Choroid plexus epithelial cell (primary cell): ENCODE measurements around the gene ARL5B.

GRCh38 chr10:16787271-16788042 lies 29.8 kb downstream of the RSU1 start:
- RRBS, result no CpG with 5 or more reads among the region's 14 CpGs

DNA sequence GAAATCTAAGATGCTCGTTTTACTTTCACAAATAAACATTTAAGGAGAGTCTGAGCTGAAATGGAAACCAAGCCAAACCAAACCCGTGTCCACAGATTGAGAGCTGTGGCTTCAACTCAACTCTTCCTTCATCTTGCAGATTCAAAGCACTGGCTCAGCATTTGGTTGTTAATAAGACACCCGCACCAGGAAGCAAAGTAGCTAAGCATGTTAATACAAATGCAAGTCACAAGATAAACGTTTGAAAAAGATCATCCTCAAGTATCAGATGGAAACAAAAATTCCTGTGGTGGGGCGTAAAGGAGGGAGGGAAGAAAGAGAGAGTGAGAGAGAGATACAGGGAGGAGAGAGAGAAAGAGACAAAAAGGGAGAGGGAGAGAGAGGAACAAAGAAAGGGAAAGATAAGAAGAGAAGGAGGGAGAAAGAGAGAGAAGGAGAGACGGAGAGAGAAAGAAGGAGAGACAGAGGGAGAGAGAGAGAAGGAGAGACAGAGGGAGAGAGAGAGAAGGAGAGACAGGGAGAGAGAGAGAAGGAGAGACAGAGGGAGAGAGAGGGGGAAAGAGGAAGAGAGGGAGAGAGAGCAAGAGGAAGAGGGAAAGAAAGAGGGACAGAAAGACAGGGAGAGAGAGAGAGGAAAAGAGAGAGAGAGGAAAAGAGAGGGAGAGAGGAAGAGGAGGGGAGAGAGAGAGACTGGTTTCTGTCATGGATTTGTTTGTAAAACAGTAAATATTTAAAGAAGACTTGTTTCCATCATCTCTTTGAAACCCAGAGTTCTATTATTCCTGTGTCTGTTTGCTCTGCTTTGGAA lies 150.3 kb upstream of the RSU1 start:
- RRBS, result no CpG with 5 or more reads among the region's 6 CpGs

GRCh38 chr10:17200391-17200782 lies 1.1 kb downstream of the TRDMT1 start:
- RRBS, result no CpG with 5 or more reads among the region's 4 CpGs

GRCh38 chr10:17212698-17213348 lies 11.4 kb upstream of the TRDMT1 start:
- RRBS, result no CpG with 5 or more reads among the region's 2 CpGs

DNA sequence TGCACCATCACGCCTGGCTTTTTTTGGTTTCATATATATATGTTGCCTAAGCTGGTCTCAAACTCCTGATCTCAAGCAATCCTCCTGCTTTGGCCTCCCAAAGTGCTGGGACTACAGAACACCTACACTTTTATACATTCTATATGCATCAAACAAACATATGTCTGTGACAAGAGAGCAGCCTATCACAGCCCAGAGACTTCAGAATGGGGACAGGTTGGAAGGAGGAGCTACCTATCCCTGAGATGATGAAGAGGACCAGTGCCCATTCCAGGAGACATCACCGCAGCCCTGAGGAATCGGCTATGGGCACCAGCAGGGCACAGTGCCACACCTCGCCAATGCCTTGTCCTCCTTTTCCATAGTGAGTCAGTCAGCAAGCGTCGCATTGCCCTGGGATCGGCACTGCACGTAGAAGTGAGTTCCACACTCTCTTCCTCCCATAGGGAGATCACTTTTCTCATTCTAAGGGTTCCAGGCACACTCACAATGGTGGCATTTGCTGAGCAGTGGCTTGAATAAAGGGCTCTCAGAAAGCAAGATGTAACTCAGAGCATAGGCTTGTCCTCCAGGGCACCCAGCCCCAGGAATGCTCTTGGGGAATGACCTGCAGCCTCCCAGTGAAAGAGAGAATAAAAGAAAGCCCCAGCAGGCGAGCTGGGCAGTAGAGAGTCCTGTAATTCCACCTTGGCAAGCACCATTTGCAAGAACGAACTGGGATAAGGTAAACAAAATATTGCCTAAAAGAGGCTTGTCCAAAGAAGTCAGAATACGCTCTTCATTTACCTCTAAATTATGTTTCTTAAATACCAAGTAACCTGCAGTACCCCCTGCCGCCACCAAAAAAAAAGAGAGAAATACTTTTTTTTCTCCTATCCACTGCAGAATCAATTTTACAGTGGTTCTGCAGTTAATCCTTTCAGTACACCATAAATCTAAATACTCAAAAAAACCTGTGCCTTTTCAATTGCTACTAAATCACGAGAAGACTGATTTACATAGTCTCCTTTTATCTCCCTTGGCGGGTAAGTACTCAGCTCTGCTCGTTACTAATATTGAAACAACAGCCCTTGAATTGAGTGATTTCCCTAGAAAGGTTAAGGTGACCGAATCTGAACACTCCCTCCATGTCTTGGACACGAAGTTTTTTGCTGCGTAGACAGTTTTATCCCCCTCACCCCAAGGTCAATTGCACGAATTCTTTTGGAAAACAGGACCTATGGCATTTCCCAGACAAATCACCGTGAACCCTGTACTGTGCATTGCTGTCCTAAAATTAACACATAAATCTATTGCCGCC lies 969 bp upstream of the VIM start:
- RRBS, result no CpG with 5 or more reads among the region's 21 CpGs

DNA sequence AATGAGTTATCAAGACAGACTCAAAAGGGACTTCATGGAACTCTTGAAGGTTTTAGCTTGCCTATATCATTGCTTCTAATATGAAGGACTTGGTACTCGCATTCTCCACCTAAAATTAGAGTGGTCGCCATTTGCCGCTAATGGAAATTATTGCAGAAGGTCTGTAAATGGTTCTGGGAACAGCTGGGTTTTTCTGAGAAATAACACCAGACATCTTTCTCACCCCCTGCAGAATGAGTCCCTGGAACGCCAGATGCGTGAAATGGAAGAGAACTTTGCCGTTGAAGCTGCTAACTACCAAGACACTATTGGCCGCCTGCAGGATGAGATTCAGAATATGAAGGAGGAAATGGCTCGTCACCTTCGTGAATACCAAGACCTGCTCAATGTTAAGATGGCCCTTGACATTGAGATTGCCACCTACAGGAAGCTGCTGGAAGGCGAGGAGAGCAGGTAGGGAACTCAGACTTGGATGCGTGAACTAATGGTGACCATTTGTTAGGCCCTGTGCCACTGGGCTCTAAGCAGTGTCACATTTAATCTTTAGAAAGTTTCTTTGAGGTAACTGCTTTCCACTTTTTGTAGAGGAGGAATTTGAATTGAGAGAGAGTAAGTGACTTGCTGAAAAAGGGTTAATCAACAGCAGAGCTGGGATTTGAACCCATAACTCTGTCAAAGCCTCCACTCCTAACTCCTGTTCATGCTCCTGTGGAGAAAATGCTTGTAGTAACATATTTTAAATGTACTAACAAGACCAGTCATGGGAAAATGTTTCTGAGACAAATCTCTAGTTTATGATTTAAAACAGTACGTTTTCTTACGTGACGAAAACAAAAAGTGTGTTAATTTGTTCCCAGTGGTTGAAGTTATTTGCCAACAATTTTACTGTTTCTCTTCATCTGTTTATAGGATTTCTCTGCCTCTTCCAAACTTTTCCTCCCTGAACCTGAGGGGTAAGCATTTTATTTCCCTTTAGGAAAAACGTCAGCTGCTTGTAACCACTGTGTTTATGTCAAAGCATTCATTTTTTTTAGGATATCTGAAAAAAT lies 7.2 kb downstream of the VIM start:
- RRBS, result no CpG with 5 or more reads among the region's 15 CpGs

DNA sequence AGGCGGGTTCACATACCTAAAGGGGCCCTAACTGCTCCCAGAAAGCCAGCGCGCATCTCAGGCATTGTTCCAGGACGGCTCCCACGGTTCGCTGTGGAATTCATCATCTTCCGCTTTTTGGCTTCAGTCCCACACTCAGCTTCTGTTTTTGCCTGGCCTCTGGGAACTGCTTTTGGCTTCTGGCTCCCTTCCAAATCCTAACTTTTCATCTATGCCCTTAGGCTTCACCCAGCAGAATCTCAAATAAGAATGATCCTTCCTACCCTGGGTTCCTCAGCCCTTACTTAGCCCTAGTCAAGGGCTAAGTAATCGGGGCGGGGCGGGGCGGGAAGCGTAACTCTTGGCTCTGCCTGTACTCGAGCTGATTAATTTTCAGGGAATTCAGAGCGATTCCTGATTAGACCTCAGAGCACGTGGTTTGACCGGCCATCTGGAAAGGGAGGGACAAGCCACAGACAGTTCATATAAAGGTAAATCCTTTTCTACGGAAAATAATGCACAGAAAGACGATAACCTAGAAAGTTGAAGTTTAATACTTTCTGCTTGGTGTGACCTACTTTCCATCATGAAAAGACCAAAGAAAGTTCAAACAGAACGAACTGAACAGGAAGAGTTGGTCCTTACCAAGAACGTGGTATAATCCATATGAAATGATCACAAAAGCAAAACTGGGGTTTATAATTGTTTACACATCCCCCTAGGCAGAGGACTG lies 105.6 kb downstream of the ST8SIA6 start:
- RRBS, result no CpG with 5 or more reads among the region's 20 CpGs

DNA sequence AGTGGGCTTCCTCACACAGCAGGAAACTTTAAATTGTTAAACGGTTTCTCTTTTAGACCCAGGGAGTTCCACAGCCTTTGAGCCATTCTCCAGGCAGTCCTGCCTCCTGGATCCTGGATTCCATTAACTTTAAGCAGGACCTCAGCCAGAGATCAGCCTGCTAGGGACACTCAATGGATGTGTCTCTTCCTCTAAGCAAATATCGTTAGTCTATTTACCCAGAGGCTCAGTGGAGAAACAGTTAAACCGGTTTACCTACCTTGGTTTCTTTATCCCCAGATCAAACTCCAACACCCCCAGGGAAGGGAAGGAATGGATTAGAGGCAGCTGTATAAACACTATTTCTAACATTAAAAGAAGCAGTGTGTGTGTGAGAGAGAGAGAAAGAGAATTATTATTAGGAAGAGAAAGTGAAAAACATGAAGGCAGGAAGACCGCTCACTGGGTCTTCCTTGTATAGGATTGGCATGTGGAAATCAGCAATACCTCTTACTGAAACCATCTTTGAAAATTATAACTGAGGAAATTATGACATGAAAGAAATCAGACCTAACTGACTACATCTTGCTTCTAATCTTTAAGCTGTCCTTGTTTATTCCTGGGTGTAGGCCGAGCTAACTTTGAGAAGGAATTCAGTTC lies 66.1 kb downstream of the ST8SIA6 start:
- RRBS, result no CpG with 5 or more reads among the region's 5 CpGs

DNA sequence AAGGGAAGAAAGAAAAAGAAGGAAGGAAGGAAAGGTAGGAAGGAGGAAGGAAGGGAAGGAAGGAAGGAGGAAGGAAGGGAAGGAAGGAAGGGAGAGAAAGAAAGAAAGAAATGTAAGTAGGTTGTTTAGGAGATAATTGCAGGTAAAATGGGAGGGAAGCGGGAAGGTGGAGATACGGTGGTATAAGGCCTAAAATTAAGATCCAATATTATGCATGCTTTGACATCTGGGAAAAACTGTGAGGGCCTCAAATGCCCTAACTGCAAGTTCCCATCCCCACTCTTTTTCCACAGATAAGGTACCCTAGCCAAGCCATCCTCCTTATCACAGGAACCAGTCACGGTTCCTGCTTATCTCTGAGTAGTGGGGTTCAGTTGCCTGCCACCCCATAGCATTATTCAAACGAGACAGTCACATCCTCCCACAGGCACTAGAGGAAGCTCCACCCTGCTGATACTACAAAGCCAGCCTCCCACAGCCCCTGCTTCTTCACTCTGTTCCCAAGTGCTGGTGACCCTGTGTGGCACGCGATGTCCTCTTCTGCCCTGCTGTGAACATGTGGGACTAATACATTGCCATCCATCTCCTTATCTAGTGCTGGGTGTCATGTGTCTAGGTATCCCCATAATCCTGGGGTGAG lies 28.6 kb downstream of the ST8SIA6 start:
- RRBS, result no CpG with 5 or more reads among the region's 6 CpGs

DNA sequence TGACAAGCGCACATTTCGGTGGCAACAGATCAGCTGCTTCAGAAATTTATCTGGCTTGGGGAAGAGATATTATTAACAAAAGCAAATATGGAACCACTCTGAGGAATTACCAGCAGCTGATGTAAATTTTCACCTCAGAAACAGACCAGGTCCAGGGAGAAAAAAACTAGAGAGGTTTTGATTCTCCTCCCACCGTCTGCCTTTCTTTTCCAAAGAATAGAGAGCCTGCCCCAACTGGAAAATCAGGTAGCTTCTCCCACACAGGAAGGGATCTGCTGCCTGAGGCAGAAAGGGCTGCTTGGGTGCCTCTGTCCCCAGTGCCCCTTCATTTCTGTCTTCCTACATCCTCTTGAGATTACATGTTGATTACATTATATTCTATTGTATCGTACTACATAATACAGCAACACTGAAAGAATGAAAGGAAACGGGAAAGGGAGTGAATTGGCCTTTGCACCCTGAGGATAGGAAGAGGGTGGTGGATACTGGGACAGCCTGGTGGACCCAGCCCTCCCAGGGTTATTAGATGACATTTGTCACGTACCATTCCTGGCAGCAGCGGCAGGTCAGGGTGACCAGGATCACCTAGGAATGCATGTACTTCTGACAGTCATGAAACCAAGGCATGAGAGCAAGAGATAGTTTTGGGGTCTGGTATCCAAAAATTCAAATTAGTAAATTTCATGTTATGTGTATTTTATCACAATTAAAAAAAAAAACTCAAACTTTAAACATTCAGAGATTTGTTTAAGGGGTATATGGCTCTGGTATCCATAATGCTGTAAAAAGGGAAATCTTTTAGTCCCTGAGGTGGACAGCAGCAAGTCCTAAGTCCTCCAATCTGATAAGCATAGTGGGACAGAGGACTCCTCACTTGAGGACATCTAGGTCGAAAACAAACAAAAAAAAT lies 8.8 kb downstream of the ST8SIA6 start:
- RRBS, result no CpG with 5 or more reads among the region's 8 CpGs

DNA sequence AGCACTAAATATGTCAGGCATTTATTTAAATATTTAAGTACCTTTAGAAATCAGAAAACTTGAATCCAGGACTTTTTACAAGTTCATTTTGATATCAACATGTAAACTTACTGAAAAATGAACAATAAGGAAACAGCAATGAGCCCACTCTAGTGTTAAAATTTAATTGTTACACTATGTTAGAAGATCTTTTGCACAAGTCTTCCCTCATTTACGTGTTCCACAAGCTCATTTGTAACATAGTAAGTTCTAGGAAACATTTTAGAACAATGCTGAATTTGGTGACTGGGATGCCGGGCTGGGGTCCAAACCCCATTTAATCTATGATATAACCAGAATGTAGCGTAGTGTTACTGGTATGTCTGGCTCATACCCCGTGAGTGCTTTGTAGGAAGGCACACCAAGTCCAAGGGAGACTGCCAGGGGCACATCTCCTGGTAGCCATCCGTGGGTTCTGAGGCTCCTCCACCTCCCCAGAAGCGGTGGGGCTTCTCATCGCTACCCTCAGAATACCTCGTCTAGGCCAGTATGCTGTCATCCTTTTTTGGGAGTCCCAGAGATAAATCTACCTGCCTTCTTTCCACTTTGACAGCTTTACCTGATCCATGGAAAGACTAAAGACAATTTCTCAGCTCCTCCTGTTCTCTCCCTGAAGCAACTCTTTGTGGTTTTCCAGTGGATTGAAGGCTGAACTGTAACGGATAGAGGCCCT lies 21.3 kb upstream of the TMEM236 start:
- RRBS, result no CpG with 5 or more reads among the region's 9 CpGs

GRCh38 chr10:17766596-17767039 lies 14.6 kb downstream of the TMEM236 start:
- RRBS, result no CpG with 5 or more reads among the region's 4 CpGs

DNA sequence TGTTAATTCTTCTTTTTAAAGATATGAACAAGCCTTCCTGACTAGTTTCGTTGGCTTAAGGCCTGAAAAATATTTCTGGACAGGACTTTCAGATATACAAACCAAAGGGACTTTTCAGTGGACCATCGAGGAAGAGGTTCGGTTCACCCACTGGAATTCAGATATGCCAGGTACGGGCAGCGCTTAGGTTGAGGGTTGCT lies 54.3 kb downstream of the MRC1 start:
- RRBS, result no CpG with 5 or more reads among the region's 5 CpGs

GRCh38 chr10:18196898-18197442 lies 56.7 kb downstream of the CACNB2 start:
- RRBS, result no CpG with 5 or more reads among the region's 2 CpGs

GRCh38 chr10:18438722-18439419 lies 212.5 kb downstream of the NSUN6 start:
- RRBS, result no CpG with 5 or more reads among the region's 10 CpGs

GRCh38 chr10:18658780-18659880 lies at the start of gene ARL5B:
TSS of gene ARL5B (plus strand) at chr10:18659431.
- RRBS, result 1% methylated on average over 20 of the region's 83 CpGs

GRCh38 chr10:19457395-19457823 lies 358.8 kb upstream of the PLXDC2 start:
- RRBS, result no CpG with 5 or more reads among the region's 3 CpGs

GRCh38 chr10:19817101-19817339 lies 788 bp downstream of the PLXDC2 start:
- RRBS, result no CpG with 5 or more reads among the region's 8 CpGs

DNA sequence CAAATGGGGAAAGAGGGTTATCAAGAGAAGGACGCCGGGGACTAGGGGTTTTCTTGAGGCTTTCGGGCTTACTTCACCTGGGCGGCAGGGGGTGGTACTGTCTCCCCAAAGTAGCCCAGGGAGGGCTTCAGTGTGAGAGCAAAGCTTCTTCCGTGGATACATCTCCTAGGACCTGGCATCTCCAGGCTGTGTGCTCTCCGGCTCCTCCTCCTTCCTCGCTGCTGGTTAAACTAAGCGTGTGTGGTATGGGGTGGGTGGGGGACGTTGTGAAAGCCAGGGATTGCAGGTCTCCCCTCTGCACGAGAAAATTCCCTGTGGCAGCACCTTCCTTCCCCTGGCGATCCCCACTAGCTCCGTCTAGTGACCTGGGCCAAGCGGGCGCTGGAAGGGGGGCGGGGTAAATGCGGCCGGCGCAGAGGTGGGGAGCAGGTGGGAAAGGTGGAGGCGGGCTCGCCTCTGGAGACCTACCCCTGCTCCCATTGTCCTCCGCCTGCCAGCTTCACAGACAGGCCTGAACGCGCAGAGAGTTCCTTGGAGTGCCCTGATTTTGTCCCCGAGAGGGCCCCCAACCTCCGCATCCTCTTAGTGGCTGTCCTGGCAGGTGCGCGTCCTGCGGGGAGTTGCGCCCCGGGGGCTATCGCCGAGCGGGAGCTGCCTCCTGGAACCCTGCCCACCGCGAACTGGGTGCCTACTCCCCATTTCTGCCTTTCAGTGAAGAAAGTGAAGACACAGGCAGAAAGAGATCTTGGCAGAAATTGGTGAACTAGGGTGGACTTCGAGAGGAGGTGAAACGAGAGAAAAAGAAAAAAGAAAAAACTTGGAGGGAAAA lies 1.3 kb downstream of the PLXDC2 start:
- RRBS, result no CpG with 5 or more reads among the region's 37 CpGs

DNA sequence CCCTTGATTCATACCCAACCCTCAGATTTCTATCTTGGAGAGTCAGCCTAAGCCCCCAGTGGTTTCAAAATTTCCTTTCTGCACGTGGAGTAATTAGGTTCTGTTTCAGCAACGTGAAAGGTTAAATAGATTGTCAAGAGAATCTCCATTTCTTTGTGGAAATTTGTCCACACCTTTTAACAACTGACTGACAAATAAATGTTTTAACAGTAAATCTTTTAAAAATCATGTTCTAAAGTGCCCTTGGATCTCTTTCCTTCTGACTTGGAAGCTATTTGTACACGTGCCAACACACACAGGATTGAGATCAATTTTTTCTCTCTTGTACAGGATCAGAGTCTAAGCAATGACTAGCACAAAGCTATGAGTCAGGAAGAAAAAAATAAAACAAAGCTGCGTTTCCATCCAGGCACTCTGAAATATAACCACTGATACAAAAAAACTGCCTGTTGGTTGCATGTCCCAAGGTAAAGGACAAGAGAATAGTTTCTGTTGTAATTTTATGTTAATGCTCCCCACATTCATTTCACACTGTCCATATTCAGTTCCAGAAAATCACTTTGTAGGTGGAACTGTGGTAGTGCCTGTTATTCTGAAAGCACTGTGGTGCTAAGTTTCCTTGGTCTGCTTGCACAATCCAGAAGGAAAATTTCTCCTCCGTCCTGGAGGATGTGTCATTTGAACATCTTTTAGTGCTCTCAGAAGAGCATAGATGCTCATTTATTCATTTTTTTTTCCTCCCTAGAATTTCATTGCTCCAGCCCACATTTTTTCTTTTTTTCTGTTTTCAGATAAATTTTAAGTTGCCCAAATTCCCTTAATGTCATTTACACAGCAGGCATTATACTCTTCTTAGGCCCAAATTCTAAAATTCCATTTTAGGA lies 113.3 kb downstream of the PLXDC2 start:
- RRBS, result no CpG with 5 or more reads among the region's 5 CpGs